ENCODE measurements around a stretch of chr14.

DNA sequence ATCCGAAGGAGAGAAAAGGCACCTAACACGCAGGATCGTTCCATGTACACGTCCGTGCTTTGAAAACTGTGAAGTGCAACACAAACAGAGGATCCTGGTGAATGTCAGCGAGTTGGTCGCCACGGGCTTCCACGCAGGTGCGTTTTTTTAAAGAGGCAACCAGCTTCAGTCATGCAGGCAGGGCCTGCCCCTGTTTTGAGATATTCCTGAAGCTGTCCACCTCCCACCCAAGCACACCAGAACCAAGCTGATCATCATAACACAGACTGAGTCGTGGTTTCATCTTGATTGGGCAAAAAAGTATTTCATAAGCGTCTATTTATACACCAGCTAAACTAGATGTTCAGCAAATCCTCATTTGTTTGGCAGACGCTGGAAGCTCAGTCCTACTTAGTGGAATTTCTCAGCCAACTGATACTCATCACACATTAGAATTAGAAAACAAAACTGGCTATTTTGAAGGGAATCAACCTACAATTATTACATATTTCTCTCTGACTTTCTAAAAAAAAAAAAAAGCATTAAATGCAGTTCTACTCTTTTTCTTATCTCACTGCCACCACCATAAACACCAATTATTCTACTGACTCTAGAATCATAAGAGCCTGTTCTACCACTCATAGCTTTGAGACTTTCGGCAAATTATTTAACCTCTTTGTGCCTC lies 52.9 kb upstream of the FOXN3 start:
- PRO-cap = no peak

DNA sequence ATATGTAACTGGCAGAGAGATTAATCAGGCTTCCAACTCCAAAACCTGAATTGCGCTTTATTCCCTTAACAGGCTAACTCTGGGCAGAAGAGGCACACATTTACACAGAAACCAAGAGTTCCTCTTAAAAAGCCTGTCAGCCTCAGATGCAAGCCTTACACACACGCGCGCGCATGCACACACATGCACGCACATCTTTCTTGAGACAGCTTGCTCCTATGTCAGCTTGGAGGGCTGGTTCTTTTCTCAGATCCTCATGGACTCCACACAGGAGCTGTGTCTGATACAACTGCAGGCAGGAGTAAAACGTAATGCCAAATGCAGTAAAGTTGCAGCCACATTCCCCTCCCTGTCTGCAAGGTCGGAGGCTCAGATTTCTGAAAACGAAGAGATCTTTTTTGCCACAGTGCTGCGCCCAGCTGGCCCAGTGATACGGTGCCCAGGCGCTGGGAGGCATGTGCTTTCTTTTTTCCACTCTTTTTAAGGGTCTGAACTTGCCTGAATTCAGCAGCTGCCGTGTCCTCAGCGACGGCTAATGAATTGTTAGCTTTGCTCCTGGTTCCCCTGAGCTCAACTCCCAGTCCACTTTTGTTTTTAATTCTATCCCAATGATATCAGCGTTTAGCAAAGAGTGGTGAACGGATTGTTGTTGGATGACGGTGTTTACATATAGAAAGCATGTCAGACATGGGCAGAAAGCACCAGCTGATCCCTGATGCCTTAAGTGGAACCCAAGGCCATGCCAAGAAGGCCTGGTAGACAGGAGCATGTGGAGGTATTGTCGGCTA lies 72.9 kb upstream of the FOXN3 start:
- PRO-cap = no peak

DNA sequence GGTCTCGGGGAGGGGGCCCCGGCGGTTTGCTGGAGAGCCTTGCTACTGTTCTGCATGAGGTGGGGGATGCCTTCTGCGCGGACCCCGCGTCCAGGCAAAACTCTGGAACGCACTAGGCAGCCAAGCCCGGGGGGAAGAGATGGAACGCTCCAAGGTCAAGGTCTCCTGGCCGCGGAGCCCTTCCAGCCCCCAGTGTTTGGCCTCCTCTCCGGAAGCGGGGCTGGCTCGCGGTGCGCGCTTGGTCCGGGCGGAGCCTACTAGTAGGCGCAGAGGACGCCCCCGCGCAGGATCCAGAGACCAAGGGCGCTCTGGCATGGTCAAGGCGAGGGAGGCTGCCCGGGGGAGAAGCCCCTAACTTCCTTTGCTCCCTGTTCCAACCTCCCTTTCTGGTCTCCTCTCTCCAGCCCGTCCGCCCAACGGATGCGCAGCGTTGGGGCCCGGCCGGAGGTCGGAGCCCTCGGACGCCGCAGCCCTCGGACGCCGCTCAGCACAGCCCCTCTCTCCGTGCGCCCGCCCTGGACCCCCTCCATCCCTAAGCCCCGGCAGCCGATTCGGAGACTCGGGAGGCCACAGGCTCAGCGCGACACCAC lies 741 bp upstream of the KCNK13 start:
- PRO-cap = no peak

DNA sequence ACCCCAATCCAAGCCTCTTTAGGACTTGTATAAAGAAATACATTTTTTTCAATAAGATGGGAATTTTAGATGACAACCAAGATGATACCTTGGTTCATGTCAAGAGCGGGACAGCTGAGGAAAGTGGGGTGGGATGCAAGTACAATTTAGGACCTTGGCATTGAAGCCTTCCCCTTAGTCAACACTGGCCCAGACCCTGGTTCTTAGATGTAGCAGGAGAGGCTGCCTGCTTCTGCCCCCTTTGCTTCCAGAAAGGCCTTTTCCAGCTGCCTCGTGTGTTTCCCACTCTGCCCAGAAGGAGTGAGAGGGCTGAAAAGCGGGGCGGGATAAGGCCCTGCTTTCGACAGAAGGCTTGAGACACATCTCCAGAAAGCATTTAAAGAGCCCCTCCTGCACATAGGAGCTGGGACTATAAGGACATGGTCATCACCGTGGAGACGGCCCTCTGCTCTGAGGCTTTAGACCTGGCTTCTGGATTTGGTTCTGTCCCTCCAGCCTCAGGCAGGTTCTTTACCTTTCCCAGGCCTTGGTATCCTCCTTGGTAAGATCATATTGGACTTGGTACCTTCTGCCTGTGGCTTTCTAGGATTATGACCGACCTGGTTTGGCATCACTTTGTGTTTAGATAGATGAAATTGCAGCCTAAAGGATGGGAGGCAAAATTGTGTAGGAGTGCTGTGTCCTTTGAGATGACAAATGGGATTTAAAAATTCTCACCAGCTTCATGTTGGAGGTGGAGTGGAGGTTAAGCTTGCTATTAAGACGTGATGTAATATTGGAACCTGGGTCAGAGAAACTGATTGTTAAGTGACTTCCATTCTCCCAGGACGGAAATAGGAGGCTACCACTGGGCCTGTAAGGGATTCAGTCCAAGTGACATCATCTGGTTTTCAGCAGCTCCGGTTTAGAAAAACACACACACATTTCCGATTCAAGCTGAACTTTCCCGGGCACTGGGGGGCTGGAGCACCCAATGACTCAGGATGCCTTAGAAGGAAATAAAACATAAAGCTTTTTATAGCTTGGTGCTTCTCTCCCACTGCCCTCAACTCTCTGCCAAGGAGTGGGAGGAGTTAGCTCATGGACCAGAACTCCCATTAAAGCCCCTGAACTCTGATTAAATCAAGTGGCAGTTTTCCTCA lies 12.1 kb downstream of the CALM1 start:
- PRO-cap = no peak

- PRO-cap = no peak
Measured at GRCh38 chr14:90472625-90473026, 75.8 kb downstream of the CALM1 start.

- PRO-cap = no peak
Measured at GRCh38 chr14:90518101-90518651, 121.3 kb downstream of the CALM1 start.

GRCh38 chr14:90536535-90537315 lies 139.9 kb downstream of the CALM1 start:
- PRO-cap = no peak

DNA sequence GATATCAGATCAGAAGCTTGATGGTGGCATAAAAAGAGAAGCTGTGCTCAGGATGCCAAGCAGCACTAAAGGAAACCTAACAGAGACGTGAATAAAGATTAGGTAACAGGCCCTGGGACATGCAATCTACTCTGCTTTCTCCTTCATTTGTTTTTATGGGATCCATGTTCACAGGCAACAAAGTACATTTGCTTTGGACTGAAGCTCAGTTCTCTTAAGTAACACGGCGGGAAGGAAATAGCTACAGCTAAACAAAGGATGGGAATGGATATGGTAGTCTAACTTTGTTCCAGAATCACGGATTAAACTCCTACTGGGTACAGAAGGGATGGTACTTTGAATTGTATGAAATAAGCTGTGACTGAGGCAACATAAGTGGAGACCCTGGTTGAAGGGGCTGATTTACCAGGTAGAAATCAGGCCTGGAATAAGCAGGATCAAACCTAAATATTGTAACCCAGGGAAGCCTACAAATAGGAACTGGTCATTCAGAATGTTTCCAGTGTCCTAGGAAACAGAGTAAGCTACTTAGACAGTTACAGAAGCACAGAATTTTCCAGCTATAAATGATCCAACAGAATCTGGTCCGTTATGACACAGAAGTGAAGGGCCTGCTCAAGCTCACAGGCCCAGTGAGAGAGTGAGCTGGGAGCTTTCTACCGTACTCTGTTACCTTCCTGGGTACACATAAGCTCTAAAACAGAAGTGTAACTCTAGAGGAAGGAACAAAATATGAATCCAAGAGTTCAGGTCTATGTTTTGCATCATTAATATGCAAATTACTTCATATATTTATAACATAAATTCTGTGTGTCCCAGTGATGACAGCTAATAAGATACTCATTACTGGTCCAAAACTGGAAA lies 119.2 kb downstream of the TTC7B start:
- PRO-cap = no peak

- PRO-cap = no peak
Measured at GRCh38 chr14:90726624-90727223, 89.5 kb downstream of the TTC7B start.

GRCh38 chr14:90827973-90828508 lies 11.8 kb upstream of the TTC7B start:
- PRO-cap = bidirectional peak, plus-strand start at chr14:90828382, minus-strand start at chr14:90828130

GRCh38 chr14:91241202-91242310 lies 2.9 kb downstream of the GPR68 start:
- PRO-cap = unidirectional peak, minus-strand start at chr14:91242087; bidirectional peak, plus-strand start at chr14:91242146, minus-strand start at chr14:91242087

GRCh38 chr14:91242720-91243455 lies 1.6 kb downstream of the GPR68 start:
- PRO-cap = bidirectional peak, plus-strand start at chr14:91242985, minus-strand start at chr14:91242785

GRCh38 chr14:91351826-91352536 lies 65.6 kb downstream of the CCDC88C start:
- PRO-cap = no peak

- PRO-cap = unidirectional peak, plus-strand start at chr14:91416930
Measured at GRCh38 chr14:91416634-91417176, 915 bp downstream of the CCDC88C start.

- PRO-cap = no peak
Measured at GRCh38 chr14:91510734-91510963, 539 bp upstream of the PPP4R3A start.

- PRO-cap = no peak
Measured at GRCh38 chr14:91645920-91646501, 85.9 kb downstream of the CATSPERB start.

DNA sequence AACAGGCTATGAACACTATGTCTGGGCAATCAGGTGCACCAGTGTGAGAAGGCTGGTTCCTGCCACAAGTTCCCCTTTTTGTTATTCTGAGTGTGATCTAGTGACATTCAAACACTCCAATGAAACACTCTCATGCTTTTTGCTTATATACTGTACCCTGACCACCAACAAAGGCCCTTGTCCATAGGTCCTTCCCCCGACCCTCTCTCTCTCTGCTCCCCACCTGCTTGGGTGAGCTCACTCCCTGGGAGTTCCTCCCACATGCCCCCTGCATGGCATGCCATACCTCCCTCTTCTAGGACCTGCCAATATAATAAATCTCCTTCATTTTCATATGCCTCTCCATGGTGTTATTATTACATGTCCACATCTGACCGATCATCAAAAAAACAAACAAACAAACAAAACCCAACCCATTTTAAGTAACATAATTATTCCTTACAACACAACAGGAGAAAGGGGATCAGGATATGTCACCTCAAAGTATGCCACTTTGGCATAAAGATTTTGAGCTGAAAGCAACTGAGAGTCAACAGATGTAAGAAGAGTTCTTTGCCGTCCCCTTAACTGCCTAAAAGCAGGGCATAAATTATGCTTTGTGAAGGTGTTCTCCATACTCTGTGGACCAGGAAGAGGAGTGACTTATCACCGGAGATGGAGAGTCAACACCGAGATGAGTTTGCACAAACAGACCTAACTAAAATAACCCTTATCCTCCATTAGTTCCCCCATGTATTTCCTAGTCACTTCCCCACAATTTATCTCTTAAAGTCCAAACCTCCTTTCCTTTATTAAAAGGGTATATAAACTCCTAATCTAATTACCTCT lies 42.6 kb upstream of the CATSPERB start:
- PRO-cap = no peak

DNA sequence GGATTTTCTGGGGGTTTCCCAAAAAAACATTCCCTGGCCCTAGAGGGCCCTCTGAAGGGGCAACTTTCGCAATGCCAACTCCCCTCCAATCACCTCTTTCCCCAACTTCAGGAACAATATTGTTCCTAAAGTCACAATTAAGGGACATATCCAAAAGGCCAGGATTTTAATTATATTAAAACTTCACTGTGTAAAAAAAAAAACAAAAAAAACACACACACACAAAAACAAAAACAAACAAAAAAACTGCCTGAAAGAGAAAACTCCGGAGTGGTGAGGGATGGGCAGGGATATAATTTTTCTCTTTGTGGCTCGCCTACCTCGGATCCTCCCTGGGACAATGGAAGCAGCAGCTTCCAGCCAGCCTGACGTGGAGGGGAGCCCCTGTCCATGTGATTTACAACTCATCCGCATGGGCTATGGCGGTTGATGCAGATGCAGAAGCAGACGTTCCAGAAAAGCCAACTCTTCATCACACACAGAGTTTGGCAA lies 16.2 kb upstream of the TC2N start:
- PRO-cap = no peak

GRCh38 chr14:91886708-91887115 lies 19.4 kb upstream of the TC2N start:
- PRO-cap = no peak

DNA sequence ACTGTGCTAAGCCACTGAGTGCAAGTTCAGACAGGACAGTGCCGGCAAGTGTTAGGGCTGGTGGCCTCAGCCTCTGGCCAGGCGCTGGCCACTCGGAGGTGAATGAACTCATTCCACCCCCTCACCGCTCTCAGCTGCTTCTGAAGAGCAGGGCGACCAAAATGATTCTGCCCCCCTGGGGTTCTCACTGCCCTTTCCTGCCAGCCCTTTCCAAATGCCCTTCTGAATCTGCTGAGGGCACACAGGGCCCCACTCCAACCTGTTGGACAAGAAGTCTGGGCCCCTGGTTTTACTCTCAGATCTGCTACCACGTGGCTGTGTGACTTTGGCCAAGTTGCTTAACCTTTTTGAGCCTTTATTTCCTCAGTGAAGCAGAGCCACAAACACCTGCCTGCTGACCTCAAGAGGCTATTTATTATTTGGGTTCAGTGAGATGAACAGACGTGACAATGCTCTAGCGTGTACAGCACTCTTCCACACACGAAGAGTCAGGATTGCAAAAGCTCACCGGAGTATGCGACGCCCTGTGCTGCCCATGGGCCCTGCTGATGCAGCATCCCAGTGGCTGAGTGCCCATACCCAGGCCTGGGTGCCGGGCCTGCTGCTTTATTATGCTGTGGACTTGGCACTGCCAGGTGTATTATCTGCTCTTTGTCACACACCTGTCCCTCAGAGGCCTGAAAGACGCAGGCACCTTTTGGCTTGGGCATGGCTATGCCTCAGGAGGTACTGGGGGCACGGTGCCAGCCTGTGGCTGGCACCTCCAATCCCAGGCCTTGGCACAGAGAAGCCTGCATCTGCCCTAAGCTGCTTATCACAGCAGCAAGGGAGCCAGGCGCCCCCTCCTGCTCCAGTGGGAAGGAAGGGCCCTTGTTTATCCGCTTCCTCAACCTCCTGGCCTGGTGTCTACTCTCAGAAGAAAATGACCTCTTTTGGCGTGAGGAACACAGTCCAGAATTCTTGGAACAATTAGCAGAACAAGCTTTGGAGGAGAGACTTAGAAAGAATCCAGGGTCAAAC lies 22.2 kb upstream of the TC2N start:
- PRO-cap = no peak

Measured in bronchial lymph node (tissue), 1 donor.